Mesenteric fat pad (tissue), 1 donor: ENCODE measurements around the genes HELT and SORBS2.

DNA sequence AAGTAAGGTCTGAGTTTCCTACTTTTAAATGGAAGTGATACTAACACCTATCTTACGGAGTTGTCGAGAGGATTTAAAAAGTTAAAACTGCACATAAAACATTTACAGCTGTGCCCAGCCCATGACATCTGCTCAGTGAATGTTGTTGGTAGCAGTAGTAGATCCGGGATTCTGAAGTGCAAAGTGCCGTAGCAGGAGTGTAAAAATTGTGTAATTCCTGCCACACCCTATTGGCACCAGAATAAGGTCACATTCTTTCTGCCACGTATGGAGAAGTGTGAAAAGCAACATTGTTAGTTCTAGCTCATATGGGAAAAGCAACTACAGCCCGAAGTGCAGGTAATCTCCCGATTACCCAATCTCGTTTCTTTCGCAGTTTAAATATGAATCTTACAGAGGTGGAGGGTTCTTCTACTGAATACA is 31.1 kb downstream of the PRIMPOL start:
- PRO-cap: no peak

DNA sequence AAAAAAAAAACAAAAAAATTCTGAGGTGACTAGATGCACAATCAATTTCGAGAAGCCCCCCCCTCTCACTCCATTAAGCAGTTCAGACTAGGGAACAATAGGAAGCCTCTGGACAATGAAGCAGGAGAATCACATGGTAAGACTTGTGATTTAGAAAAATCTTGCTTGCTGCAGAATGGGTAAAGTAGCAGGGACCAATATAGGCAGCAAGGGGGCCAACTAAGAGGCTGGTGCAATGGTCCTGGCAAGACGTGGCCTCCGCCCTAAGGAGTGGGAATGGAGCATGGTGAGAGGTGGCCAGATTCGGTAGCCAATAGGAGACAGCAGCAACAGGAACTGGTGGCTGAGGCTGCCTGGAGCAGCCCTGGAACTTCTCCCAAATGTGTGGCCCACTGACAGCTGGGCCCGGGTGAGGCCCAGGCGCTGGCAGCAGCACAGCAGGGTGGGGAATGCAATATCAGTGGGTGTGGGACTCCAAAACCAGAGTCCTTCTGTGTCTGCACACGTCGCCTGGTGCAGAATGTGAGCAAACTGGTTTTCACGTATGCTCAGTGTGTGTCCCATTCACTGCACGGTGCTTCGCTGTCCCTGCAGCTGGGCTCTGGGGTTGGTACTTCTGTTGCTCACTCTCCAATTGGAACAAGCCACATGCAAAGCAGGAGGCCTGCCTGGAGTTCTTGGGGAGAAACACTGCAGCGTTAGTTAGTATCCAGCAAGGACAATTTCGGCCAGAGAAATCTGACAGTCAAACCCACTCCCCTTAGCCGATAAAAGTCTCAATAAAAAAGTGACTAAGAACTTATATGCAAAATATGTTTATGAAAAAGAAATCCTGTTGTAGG is 14.3 kb upstream of the CENPU start:
- PRO-cap: no peak

DNA sequence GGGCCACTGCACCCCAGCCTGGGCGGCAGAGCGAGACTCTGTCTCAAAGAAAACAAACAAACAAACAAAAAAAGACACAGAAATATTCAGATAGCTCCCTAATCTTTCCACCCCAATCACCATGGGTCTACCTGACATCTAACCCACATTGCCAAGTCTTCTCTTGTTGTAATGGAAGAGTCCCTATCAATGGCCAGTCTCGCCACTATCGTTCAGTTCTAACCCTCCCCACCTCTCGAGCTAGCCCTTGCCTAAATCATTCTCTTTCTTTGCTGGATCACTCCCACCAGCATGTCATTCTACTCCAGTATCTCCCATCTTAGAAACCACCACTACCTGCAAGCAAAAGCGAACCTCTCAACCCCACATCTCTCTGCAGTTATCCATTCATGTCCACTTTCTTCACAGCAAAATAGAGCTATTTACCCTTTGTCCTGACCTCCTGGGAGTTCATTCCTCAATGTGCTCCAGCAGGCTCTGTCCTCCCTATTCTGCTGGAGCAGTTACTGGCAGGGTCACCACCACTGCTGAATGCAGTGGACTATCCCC is 16.2 kb upstream of the CENPU start:
- PRO-cap: no peak

DNA sequence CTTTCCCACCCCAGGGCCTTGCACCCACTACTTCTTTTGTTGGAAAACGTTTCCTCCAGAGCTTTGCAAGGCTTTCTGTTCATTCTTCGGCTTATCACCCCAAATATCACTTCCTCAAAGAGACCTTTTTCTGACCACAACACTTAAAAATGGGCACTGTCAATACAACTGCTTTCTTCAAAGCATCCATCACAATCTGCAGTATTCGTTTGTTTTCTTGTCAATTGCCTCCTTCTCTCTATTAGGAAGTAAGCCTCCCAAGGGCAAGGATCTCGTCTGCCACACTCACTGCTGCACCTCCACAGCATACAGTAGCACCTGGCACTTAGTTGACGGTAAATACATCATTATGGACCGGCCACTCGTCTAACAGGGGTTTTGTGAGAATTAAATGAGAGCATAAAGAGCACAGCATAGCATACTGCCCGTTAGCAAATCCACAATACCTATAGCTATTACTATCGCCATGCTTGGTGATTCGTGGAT is 17.8 kb upstream of the CENPU start:
- PRO-cap: no peak

DNA sequence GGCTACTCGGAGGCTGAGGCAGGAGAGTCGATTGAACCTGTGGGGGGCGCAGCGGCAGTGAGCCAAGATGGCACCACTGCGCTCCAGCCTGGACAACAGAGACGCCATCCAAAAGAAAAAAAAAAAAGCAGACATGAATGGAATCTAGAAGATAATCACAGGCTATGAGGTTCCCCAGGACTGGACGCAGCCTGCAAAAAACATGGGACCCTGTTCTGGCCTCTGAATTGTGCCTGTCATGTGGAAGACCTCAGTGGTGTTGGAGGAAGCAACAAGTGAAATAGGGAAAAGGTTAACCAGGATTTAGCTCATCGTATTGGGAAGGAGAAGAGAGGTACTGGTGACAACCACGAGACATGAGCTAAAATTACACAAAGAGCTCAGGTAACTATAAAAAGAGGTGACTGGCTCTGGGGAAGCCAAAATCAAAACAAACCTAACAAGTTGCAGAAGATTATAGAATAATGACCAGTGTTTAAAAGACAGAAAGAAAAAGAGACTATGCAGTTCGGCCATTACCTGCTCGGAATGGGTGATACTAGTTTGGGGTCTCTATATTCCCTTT is 9.7 kb downstream of the ACSL1 start:
- PRO-cap: no peak

DNA sequence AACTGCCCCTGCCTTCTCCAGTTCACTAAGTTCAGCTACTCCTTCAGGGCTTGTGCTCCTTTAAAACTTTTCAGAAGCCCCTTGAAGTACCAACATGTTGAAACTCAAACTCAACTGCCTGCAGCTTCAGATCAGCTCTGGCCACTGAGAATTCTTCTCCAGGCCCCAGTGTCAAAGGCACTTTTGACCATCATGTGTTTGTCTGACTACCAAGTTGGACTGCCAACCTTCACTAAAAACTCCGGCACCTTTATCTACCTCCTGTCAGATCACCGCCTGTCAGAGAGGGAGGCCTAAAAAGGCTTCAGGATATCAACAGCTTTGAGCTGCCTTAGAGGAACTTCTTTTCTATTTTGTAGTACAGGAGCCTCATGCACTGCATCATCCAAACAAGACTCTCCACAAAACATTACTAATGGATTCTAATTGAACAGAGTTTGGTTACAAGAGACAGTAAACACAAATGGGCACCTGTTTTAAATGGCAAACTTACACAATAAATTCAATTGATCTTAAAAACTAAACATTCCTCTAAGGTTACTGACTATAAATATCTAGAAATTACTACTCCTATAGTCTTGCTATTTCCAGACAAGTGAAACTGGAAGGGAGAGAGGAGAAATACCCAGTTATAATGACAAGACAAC is 2.7 kb downstream of the ACSL1 start:
- PRO-cap: no peak

- PRO-cap: no peak
Measured at GRCh38 chr4:184897711-184898754, 72.3 kb upstream of the ACSL1 start.

GRCh38 chr4:185017919-185018668 is at the start of gene HELT:
TSS of gene HELT (plus strand) at chr4:185018490.
- PRO-cap: no peak

- PRO-cap: no peak
Measured at GRCh38 chr4:185144867-185145317, 1.8 kb downstream of the SLC25A4 start.

- PRO-cap: no peak
Measured at GRCh38 chr4:185559212-185560417, 24.3 kb upstream of the PDLIM3 start.

DNA sequence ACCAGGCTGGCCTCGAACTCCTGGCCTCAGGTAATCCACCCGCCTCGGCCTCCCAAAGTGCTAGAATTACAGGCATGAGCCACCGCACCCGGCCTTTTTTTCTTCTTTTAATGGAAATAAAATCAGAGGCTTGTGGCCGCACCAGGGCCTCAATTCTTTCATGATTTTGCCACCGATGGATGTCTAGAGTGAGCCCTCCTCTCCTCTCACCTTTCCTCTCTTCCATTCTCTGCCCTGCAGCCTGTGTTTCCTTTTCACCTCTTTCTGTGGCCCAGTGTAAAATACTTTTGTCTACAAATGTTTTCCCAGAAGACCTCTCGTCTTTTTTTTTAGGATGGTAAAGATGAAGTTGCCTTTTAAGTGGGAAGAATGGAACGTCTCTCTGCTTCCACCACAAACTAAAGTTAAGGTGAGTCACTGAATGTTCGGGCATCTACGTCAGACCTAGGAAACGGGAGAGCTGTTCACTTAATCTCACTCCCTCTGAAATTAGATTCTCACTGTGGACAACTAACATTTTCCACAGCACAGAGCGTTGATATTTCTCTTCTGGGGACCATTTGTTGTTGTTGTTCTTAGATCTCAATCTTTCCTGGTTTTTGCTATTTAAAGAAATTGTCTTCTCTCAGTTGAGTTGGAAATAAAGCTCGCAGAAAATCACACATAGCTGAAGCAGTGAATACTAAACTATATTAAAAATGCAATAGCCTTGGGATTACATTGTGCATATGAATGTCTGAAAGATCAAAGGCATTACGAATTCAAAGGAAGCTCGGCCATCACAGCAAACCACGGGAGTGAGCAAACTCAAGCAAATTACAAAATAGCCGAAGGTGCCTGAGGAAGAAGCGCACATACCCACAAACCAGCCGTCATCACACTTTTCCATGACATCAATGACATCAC is 53.8 kb upstream of the PDLIM3 start:
- PRO-cap: no peak

DNA sequence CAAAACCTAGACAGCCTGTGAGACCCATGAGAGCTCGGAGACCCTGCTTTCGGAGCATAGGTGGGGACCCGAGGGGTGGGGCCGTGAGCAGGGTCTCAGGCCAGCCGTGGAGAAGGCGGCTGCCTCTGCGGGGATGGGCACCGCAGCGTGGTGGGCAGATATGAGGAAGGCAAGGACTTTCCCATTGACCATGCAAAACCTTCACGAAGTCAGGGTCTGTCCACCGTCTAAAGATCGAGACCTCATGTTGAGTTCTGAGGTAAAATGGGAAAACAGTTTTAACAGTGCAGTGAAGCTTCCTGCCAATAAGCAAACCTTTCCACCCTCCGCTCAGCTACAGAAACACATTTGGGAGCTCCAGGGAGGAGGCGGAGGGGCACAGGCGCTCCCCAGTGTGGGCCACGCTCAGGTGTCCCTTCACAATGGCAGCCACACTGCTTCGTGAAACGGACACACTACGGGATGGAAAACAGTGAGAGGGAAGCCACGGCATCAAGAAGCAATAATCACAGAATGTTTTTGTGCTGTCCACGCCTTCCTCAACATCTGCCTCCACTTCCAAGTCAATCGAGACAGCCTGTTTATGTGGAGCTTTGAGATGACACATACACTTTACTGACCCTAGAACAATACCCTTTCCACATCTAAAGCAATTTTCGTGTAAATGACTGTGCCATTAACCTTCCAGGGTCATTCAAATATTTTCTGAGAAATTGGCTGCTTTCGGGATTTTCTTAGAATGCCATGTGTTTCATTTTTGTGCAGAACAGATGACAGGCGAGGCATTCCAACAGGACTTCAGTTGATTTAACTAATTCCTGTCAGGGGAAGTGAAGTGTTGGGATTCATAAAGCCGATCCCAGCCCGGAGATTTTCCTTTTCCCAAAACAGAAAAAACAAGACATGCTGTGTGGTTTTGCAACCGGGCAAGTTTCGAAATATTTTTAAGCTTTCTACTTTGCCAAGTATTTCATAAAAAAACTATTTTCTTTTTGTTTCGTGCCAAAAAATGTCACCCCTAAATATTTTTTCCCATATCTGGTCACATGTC is 74.1 kb downstream of the SORBS2 start:
- PRO-cap: no peak

DNA sequence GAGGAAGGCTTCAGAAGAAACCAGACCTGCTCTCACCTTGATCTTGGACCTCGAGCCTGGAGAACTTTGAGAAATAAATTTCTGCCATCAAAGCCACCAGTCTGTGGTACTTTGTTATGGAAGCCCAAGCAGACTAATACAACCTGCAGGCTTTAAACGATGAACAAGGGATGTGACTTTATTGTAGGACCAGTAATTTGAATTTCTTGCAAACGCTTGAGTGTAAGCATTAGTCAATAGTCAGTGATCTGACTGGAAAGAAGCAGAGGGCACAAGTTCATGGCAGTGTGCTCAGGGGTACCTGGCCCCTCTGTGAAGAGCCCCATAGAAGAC is 64.8 kb downstream of the SORBS2 start:
- PRO-cap: no peak

DNA sequence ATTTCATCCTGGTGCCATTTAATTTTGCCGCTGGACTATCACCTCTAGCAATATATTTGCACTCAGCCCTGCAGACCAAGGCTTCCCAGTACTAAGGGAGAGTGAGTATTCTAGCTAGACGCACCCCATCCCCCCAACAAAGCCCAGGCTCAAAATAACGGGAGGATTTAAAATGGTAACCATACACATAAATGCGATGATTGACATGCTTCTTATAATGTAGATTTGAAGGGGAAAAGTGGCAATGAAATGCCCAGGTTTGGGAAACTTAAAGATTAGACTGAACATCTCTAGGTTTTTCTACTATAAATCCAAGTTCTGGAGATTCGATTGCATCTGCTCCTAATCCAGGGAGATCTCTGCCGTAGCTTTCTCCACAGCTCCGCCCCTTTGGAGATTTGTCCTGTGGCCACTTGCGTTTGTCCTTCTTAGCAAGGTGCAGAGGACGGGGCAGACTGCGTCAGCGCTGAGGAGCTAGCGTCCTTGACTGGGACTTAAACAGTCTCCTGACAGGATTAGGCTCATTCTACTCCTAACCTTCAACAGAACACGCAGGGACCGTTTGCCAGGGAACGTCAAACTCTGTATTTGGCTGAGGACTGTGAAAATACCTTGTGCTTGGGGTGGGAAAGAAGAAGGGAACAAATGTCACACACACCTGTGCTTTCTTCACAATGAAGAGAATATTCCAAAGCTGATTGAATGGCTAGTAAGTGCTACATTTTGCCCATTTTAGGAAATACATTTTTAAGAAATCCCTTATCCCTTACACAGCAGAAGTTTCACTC is 38.7 kb downstream of the SORBS2 start:
- PRO-cap: unidirectional peak, plus-strand start at position 524 of the sequence

- PRO-cap: no peak
Measured at GRCh38 chr4:185811607-185812735, at the start of gene SORBS2. TSS of gene SORBS2 (minus strand) at chr4:185812194.

DNA sequence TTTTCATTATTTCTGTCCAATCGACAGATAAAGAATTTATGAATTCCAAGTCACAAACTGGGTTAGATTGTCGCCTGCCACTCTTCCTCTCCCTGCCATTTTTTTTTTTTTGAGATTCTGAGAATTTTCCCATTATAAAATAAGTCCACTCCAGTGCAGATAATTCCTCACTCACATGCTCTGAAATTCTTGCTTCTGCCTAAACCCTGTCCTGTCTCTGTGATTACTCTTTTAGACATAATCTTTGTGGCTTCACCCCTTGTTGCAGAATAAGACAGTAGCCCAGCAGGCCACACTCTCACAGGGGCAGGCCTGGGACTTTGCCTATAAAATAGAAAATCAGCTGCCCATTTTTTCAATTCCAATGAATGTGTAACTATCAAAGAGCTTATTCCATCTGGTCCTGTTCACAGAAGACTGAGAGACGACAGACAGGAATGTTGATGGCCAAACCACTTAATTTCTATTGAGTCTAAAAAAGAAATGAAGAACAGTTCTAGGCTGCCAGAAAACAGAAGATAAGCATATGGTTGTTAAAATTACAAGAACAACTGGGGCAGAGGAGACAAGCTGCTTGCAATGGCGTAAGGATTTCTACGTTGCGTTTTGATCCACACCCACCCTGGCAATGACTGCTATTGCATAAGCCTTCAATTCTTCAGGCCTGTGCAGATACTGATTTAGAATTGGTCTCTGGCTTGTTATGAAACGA is 37.5 kb upstream of the SORBS2 start:
- PRO-cap: no peak

- PRO-cap: no peak
Measured at GRCh38 chr4:186026678-186026993, 42.3 kb upstream of the TLR3 start.

DNA sequence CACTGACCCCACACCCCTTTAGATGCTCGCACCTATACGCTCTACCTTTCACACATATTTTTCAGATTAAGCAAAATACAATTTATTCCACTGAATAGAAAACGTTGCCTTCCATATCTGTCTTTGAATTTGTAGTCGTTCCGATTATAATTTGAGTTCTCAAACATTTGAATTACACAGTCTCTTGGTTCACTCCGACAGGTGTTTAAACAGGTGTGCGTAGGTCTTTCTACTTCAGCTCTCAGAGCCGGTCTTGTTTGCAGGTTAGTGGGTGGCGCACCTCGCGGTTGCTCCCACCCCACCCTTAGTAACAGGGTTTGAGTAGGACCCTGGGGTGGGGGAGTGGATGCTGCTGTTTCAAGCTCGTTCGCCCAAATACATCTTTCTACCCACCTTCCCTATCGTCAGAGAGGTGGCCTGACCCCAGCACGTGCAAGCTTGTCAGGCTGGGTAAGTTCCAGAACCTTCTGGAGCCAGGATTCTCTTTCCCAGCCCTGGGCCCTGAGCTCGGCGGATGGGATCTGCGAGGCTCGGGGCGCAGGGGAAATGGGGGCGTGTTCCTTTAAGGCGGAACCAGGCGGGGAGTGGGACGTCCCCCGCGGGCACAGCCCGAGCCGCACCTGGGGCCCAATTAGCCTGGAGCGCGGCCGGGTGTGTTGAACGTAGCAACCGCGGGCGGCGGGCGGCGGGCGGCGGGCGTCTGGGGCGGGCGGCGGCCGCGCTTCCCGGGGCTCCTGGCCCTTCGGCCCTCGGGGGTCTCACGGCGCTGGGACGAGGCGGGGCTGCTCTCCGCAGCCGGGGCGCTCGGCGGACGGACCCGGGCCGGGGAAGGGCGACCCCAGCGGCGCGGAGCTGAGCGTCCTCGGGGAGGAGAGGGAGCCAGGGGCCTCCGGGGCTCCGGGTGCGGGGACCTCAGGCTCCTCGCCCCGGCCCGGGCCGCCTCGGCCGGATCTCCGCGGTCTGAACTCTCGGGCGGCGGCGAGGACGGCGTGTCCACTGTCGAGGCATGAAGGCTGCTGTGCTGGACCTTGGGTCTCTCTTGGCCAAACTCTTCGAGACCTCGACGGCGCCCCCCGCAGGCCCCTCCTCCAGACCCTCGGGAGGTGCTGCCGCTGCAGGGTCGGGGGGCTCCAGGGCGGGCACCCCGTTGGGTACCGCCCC is 35.5 kb downstream of the TLR3 start:
- PRO-cap: unidirectional peak, plus-strand start at position 634 of the sequence; unidirectional peak, plus-strand start at position 686 of the sequence

DNA sequence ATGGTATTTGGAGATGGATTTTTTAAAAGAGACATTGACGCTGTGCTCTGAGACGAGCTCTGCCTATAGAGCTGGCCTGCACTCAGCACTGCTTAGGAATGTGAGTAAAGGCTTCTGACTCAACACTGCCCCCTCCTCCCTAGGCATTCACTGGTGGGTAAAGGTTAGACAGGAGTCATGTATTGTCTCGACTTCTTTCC is 58.5 kb upstream of the CYP4V2 start:
- PRO-cap: no peak

DNA sequence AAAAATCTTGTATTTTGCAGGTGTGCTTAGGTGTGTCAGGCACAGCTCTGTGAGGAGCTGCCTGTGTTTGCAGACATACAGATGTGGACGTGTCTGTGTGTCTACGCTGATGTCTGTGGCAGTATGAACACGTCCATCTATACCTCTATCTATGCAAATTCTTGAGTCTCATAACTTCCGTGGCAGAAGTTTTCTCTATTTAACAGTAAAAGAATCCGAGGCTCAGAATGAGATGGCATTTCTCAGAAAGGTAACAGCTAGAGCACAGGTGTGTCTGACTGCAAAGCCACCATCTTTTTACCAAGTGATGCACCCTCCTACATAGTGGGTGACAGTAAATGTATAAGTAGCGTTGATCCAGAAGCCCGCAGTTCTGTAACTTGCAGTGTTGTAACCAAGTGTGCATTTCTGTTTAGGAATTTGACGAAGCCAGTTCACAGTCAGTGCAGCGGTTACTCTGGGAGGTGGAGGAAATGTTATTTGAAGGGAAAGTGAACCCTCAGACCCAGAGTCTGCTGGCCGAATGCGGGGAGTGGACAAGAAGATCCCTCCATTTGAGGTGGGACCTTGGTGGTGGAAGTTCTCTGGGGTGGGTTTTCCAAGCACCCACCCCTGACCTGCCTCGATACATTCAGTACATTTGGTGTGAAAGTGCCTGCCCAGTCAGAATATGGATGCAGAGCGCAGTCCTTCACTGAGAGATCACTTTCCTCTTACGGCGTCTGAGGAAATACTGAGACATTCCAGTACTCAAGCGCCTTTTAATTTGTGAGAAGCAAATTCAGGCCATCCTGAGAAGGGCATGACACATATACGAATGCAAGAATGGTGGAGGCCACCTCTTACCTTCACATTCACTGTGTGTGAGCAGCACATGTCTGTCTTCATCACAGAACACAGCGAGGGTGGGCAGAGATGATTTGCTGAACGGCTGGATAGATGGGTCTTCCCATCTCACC is 39.6 kb upstream of the CYP4V2 start:
- PRO-cap: no peak